ENCODE results near the genes OARD1, USP49 and C6orf132.

DNA sequence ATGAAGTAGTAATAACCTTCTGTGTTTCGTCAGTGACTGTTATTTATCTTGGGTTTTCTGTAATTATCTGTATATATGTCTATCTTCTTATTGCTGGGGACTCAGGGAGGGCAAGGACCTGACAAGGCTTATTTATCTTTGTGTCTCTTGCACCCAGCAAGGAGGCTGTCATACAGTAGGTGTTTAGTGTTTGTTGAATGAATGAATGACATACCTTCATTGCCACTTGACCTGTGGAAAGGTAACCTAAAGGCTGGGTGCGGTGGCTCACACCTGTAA lies 288.7 kb downstream of the LRFN2 start:
- PRO-cap = no peak

DNA sequence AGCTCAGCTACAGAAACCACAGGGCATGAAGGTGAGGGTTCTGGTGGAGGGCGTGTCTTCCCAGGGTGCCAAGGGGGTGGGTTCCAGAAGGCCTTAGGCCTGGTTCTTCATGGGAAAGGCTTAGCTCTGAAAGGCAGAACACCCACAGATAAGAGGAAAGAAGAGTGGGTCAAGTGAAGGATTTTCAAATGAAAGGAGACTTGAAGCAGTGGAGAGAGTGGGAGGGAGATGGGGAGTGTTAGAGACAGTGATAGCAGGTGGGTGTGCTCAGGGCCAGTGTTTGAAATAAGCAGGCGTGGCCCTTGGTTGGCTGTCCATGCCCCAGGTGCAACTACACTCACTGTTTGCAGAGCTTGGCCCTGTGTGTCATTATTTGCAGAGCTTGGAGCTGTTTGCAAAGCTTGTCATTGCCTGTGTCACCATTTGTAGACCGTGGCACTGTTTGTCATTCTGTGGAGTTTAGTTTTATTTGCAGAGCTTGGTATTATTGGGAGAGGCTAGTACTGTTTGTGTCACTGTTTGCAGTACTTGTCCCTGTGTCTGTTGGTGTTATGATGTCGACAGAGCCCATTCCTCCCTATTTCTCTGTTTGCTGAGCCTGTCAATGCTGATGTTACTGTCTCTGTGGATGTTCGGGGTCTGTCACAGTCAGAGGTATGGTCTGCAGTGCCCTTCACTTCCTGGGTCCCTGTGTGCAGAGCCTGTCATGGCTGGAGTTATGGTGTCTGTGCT lies 127.6 kb upstream of the LRFN2 start:
- PRO-cap = no peak

- PRO-cap = no peak
These were observed 35.1 kb downstream of the UNC5CL start for GRCh38 chr6:41003944-41004213.

DNA sequence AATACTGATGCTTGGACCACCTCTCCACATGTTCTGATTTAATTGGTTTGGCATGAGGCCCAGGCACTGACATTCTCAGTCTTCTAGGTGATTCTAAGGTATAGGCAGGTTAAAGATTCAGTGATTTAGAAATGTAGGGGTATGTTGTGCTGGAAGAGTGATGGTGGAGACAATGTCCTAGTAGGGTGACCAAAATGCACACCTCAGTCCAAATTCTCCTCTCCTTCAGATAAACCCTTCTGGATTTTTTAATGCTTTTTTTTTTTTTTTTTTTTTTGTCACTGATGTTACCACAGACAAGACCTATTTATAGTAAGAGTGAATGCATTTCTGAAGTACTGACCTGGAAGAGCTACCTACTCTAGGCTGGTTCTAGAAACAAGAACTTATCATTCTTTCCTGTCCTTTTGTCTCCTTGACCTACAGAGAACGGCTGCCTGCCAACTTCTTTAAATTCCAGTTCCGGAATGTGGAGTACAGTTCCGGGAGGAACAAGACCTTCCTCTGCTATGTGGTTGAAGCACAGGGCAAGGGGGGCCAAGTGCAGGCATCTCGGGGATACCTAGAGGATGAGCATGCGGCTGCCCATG lies 8.0 kb downstream of the APOBEC2 start:
- PRO-cap = no peak

- PRO-cap = bidirectional peak, plus-strand start at chr6:41073225, minus-strand start at chr6:41072541
These were observed at the start of gene OARD1 for GRCh38 chr6:41072181-41072707. OARD1 (minus strand) TSS chr6:41072356.

- PRO-cap = no peak
These were observed 18.1 kb downstream of the TREML1 start for GRCh38 chr6:41135793-41136659.

- PRO-cap = no peak
These were observed 15.4 kb downstream of the TREM1 start for GRCh38 chr6:41270996-41271537.

- PRO-cap = no peak
These were observed 12.7 kb downstream of the TREM1 start for GRCh38 chr6:41273798-41274240.

DNA sequence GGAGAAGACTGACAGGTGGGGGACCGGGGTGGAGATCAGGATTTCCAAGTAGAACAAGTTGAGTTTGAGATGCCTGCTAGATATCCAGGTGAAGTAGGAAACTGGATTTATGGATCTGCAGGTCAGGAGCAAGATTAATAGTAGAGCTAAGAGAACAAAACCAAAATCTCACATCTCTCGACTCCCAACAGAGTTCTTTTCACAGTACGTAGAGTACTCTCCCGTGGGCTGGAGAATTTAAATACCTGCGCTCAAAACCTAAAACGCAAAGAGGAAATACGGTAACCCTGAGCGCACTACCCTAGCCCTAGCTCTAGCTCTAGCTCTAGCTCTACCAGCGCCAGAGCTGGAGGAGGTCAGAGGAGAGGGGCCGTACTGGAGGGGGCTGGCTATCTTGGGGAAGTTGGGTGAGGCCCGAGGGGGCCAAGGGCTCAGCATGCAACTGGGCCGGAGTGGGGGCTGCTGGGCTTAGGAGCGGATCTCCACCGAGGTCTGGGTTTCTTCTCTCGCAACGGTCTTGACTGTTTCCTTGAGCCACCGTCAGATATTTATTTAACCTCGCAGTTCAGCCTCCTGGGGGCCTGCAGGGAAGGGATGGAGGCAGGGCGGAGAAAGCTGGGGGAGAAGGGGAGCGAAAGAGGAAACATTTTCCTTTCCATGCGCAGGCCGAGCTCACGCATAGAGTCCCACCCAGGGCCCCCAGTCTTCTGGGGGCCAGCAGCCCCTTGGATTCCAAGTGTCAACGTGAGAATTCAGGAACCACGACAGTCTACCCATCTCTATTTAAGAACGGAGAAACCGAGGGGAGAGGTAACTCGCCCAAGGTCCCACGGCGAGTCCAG lies 91.0 kb downstream of the NCR2 start:
- PRO-cap = unidirectional peak, plus-strand start at position 343 of the sequence

- PRO-cap = no peak
These were observed 32.8 kb downstream of the FOXP4 start for GRCh38 chr6:41579011-41579389.

DNA sequence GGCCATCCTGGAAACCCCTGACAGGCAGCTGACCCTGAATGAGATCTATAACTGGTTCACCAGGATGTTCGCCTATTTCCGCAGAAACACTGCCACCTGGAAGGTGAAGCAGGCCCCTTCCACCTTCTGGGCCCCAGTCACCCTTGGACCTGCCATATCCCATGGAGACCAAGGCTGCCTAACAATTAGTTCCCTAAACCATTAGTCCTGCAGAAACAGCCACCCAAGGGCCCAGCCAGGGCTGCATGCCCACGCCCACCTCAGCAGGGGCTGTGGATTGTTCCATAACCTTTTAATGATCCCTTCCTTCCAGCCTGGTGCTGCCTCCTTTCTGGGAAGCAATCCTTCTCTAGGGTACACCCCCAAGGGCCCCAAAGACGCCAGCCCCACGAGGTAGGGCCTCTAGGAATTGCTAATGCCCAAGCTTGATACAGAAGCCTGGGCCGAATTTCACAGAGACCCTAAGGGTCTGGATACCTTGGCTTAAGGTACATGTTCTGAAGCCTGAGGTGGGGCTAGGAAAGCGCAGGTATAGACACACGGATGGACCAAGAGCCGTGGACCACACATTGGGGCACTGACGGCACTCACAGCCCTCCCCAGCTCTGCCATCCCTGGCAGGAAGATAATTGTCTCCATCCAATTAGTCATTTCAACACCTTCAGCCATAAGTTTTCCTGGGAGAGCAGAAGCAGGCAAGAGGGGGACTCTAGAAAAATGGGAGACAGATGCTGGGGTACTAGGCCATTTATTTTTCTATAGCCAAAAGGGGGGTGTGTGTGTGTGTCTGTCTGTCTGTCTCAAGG lies 45.2 kb downstream of the FOXP4 start:
- PRO-cap = no peak

GRCh38 chr6:41707563-41708331 lies 27.7 kb downstream of the TFEB start:
- PRO-cap = no peak

GRCh38 chr6:41723244-41724327 lies 11.8 kb downstream of the TFEB start:
- PRO-cap = unidirectional peak, plus-strand start at chr6:41723676

- PRO-cap = bidirectional peak, plus-strand start at chr6:41734338, minus-strand start at chr6:41733826
These were observed 1.8 kb downstream of the TFEB start for GRCh38 chr6:41733583-41734084.

DNA sequence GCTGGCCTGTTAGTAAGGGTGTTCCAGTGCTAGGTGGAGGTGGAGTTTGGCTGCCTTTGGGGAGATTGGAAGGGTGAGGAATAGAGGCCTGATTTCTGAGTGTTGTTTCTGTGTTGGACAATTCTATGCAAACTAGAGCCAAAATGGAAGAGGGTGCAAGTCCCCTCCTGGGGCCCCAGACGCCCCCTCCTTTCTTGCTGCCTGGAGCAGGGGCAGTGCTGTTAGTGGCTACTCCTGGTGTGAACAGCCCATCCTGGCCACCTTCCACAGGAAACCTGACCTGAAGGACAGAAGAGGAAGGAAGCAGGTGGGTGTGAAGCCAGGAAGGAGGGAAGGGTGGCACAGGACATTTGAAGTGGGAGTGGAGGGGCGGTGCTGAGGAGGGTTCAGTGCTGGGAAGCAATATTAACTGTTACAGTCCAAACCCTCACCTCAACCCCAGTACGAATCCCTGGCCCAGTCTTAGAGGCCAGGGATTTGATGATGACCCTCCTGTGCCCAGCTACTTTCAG lies 688 bp downstream of the PRICKLE4 start:
- PRO-cap = no peak

GRCh38 chr6:41895170-41896386 lies at the start of gene USP49:
USP49 (minus strand) TSS chr6:41895375.
- PRO-cap = bidirectional peak, plus-strand start at chr6:41895436, minus-strand start at chr6:41895138; unidirectional peak, minus-strand start at chr6:41895626

DNA sequence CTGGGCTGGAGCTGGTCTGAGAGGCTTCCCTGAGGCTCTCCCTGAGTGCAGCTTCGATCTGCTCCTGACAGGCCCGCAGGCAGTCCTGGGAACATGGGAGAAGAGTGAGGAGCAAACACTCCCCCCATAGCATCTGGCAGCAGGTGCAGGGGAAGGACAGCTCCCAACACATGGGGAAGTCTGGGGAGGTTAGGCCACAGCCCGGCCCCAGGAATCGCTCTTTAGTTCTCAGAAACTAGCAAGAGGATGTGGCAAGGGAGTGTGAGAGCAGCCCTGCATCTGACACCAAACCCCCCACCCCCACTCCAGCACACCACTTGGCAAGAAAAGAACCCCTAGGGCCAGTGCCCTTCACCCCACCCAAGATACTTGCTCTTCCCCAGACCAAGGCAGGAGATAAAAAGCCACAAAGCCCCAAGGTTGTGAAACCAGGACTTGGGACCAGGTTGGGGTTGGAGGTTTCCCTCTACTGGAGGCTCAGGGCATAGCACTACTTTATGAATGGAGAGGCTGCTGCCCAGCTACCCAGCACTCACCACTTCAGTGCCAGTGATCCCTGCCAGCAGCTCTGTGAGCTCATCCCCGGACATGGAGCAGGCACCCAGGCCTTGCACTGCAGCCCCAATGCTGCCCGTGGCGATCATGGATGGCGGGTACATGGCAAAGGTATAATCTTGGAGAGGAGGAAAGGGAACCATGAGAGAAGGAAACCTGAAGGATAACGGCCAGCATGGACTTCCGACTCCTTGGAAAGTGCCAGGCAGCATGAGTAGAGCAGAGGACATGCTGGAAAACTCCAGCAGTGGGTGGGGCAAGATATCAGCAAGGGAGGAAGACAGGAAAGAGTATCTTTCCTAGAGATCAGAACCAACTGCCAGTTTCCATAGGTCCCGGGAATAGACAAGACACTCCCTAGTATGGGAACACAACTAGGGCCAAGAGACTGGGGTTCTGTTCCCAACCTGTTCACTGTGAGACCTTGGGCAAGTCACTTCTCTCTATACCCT lies 5.3 kb downstream of the CCND3 start:
- PRO-cap = no peak

- PRO-cap = unidirectional peak, plus-strand start at chr6:42045880
These were observed 4.6 kb upstream of the TAF8 start for GRCh38 chr6:42045395-42046494.

- PRO-cap = no peak
These were observed 42.6 kb downstream of the TAF8 start for GRCh38 chr6:42092822-42093346.

DNA sequence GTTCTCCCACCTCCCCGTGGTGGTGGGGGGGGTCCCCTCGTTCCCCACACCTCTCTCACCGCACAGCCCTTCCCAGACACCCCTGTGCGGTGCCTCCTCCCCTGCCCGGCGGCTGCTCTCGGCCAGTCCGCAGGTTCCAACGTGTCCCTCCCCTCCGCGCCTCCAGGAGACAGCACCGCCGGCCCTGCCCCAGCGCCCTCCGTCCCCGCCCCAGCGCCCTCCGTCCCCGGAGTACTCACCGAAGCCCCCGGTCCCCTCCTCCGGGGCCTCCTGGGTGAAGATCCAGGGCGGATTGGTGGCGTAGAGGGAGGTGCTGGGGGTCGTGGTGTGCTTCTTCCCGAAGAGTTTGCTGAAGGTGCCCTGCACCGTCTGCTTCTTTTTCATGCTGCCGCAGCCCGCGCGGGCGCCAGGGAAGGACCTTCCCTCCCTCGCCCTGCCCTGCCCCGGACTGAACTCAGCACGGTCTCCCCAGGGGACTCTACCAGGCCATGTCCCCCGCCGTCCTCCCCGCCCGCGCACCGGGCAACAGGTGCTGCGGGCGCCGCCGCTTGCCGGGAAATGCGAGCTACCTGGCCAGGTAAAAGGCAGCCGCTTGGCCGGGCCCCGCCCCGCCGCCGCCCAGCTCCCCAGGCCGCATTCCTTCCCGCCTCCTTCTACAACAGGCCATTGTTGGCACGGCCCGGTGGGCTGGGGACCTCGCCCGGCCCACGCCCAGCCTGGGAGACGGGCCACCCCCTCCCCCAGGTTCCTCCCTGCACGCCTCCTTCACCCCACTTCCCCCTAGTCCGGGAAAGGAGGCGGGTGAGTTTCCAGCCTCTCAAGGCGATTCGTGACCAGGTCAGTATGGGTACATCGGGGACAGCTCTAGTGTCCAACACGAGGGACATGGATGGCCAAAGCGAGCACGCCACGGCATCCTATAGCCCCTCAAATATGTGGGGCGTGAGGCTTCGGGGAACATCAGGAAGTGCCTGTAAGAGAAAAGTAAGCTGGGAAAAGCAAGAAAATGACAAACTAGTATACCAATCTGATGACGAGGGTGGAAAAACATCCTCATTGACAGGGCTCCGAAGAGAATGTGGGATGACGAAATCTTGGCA lies at the start of gene C6orf132:
Gene C6orf132, minus strand, starts transcription at position 560 of the 1,100 bp plus-strand sequence.
- PRO-cap = no peak